Mesenchymal stem cell of Wharton's jelly (primary cell): ENCODE data around the gene SOCS7.

- CAGE, long polyA plus RNA = no peak
Observed at GRCh38 chr17:35799966-35800419, 4.6 kb upstream of the MMP28 start.

GRCh38 chr17:36105610-36106282 lies 2.1 kb downstream of the CCL4 start:
- CAGE, long polyA plus RNA = no peak

DNA sequence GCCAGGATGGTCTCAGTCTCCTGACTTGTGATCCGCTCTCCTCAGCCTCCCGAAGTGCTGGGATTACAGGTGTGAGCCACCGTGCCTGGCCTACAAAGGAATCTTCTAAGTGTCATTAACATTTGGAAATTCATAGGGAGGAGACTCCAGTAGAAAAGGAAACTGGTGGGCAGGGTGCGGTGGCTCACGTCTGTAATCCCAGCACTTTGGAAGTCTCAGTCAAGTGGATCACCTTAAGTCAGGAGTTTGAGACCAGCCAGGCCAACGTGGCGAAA lies 22.8 kb upstream of the DHRS11 start:
- CAGE, long polyA plus RNA = no peak

DNA sequence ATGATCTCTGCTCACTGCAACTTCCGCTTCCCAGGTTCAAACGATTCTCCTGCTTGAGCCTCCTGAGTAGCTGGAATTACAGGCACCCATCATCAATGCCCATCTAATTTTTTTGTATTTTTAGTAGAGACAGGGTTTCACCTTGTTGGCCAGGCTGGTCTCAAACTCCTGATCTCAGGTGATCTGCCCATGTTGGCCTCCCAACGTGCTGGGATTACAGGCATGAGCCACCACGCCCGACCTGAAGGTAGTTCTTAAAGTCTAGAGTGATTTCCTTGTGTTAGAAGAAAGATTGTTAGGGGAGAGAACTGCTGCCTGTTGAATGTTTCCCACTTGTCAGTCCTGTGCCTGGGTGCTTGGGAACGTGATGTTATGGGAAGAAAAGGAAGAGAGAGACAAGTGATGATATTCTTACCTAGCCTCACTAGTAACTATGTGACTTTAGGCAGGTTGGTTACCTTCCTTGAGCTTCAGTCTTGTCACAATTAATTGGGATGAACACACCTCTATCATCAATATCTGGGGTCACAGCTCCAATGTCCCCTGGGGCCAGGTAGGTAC lies 3.9 kb downstream of the DHRS11 start:
- CAGE, long polyA plus RNA = no peak

GRCh38 chr17:37066010-37066490 lies 117.3 kb downstream of the AATF start:
- CAGE, long polyA plus RNA = no peak

DNA sequence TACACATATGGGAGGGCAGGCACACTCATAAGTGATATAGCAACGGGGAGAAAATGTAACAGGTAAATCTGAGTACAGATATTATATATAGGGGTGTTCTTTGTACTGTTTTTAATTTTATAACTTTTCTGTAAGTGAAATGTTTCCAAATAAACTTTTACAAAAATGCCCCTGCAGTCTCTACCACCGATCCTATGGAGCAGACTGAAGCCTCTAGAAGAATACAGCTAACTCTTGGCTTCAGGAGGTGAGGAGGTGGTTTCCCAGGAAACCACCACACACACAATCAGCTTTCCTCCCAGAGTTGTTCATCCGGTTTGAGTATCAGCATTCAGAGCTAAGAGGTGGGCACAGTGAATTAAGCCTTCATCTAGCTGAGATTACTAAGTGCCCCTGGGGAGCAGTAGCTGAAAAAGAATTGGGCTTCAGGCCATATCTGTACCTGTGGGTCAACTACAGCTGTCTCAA lies 139.6 kb downstream of the AATF start:
- CAGE, long polyA plus RNA = no peak

- CAGE, long polyA plus RNA = no peak
Observed at GRCh38 chr17:37299351-37300225, 76.2 kb upstream of the C17orf78 start.

DNA sequence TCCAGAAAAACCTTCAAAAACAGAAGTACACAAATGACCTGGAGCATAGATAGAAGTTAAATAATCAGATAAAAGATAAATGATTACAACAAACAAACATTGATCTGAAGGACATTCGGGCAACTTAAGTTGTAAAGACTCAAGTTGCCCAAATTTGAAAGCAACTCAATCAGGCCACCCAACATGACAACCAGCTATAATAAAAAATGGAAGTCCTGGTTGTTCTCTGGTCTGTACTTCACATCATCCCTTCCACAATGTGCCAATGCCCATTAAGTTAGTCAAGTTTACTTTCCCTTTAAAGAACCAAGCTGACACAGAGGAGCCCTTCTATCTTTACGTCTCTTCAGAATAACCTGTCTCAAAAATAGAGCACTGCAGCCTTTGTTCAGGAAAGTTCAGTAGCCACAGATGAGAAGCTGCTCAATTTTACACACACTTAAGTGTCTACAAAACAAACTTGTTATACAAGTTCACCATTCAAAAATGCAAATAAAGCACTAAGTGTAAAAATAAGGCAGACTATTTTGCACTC lies 75.1 kb upstream of the C17orf78 start:
- CAGE, long polyA plus RNA = no peak

DNA sequence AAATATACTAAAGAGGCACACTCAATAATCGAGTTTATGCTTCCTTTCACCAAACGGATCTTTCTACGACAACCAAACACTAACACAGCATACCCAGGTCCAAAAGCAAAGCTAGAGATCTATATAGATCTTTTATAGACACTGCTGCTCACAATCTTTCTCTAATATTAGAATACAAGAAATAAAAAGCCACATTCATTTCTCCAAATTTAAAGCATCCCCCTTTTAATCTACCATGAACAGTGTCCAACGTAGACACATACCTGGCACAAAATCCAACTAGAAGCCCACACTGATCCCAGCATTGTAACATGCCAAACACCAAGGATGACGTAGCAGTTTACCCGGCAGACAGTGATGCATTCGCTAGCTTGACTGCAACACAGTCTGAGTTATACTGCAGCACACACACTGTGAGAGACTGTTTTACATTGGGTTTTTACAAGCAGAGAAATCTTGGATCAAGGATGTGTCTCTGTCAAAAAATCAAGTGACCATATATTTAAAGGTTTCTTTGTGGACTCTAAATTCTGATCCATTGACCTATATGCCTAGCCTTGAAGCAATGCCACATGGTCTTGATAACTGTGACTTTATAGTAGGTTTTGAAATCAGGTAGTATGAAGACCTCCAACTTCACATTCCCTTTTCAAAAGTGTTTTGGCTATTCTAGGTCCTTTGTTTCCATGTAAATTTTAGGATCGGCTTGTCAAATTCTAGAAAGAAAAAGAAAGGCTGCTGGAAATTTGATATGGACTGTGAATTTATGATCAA lies 74.5 kb upstream of the C17orf78 start:
- CAGE, long polyA plus RNA = no peak

DNA sequence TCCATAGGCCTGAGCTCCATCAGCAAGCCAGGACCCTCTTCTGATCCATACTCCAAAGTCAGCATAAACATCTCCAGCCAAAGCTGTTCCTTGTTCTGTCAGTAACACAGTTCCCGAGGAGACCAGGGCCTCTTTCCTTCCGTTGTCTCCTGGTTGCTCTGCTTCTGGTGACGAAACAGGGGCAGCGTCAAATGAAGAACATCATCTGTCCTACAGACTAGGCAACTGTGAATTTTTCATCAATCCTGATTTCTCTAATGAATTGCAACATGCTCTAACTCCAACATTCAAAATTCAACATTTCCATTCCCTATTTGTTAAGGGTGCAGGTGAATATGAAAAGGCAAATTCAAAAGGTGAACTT lies 83.9 kb upstream of the HNF1B start:
- CAGE, long polyA plus RNA = no peak

DNA sequence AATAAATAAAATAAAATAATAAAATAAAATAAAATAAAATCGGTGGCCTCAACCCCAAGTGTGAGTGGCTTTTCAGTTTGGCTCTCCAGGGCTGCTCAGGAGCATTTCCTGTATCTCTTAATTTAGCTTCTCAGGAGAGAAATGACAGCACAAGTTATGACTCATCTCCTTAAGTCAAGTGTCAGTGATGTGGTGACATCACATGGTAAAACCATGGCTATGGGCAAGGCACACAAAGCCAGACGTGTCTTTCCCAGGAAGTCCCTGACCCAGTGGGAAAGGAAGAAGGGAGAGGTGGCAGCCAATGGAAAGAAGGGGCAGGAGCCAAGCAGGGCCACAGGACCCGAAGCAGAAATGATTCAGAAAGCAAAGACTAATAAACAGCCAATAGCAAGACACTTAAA lies 75.1 kb upstream of the TBC1D3K start:
- CAGE, long polyA plus RNA = no peak

DNA sequence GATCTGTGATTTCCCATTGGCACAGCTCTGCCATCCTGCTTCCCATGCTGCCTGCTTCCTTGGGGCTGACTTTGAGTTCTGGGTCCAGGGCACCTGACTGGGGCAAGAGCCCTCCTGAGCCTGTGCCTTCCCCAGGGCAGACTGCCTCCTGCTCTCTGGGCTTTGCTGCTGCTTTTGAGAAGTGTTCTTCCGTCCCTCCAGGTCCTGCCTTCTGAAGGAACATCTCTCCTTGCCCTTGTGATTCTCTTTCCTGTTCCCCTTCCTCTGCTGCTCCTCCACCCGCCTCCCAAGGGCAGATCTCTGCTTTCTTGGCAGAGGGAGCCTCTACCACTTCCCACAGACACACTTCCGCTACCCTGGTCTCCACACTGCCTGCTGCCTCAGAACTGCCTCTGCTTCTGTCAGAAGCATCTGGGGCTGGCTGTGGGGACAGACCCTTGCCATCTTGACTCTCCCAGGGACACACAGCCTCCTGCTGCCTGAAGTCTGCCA lies 16.8 kb downstream of the GPR179 start:
- CAGE, long polyA plus RNA = no peak

- CAGE, long polyA plus RNA = no peak
Observed at GRCh38 chr17:38351348-38352559, at the start of gene SOCS7. SOCS7 (plus strand) TSS chr17:38351844.

DNA sequence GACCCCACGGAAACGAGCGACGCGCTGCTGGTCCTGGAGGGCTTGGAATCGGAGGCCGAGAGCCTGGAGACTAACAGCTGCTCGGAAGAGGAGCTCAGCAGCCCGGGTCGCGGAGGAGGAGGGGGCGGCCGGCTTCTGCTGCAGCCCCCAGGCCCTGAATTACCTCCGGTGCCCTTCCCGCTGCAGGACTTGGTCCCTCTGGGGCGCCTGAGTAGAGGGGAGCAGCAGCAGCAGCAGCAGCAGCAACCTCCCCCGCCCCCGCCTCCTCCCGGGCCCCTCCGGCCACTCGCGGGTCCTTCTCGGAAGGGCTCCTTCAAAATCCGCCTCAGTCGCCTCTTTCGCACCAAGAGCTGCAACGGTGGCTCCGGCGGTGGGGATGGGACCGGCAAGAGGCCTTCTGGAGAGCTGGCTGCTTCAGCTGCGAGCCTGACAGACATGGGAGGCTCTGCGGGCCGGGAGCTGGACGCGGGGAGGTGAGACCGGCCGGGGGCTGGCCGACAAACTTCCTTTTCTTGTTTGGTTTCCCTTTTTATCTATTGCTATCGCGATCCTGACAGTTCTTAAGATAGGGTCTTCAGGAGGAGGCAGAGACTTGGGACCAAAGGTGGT lies 1.0 kb downstream of the SOCS7 start:
- CAGE, long polyA plus RNA = no peak

DNA sequence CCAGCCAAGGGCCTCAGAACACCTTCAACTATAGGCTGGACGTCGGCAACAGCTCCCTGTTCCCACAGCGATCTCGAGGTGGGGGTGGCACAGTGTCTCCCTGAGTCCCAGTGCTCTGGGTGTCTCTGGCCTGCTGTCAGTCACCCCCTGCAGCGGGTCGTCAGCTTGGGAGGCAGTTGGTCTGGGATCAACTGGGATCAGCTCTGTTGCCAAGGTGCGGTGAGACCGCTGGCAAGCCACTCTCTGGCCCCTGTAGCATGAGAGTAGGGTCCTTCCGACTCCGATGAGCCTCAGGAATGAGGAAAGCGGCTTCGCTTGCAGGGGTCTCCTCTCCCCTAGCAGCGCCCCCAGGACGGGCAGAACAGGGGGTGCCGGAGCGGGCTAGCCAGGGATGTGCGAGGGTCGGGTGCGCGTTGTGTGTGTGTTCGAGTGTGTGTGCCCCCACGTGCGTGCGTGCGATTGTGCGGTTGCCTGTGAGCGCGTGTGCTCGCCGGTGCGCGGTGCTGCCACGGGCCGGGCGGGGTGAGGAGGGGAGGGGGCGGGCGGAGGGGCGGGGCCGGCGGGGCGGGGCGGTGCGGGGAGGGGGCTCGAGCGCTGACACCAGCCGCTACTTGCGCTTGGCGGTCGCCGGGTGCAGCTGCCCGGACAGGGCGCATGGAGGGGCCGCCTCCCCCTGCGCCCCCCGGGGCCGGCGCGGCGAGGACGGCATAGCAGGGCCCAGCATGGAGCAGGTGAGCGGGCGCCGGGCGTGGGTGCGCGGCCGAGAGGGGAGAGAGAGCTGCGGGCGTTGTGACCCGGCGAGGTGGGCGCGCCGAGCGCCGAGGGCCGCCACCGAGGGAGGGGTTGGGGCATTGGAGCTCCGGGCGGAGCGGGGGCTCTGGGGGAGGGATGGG lies 9.3 kb upstream of the ARHGAP23 start:
- CAGE, long polyA plus RNA = no peak

- CAGE, long polyA plus RNA = no peak
Observed at GRCh38 chr17:38450694-38451585, 22.7 kb downstream of the ARHGAP23 start.

DNA sequence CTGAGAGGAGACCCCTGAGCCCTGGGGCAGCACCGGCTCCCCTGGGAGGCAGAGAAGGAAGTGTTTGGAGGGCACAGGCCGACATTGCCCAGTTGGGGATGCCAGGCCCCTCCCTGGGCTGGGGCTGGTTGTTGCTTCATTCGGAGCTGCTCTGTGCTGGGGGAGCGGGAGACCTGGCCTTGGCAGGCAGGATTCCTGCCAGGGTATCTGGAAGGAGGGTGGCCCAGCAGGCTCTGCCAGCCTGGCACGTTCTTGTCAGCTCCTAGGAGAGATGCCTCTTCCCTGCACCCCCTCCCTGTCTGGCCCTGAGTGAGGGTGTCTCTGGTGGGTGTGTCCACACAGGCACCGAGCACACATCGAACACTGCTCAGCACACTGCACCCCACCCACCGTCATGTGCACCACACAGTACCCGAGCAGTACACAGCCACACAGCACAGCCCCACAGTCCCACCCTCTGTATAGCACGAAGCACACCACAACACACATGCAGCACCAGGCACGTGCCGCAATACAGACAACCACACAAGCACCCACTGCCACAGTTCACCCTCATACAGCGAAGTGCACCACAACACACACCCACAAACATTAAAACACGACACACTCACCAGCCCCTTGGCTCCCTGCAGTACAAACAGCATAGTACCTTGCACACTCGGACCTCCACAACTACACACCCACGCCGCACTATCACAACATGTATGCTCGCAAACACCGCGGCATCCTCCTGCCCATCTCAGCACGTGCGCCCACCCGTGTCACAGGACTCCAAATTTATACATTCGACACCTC lies 35.3 kb downstream of the ARHGAP23 start:
- CAGE, long polyA plus RNA = no peak

- CAGE, long polyA plus RNA = no peak
Observed at GRCh38 chr17:38482407-38482895, 54.2 kb downstream of the ARHGAP23 start.

DNA sequence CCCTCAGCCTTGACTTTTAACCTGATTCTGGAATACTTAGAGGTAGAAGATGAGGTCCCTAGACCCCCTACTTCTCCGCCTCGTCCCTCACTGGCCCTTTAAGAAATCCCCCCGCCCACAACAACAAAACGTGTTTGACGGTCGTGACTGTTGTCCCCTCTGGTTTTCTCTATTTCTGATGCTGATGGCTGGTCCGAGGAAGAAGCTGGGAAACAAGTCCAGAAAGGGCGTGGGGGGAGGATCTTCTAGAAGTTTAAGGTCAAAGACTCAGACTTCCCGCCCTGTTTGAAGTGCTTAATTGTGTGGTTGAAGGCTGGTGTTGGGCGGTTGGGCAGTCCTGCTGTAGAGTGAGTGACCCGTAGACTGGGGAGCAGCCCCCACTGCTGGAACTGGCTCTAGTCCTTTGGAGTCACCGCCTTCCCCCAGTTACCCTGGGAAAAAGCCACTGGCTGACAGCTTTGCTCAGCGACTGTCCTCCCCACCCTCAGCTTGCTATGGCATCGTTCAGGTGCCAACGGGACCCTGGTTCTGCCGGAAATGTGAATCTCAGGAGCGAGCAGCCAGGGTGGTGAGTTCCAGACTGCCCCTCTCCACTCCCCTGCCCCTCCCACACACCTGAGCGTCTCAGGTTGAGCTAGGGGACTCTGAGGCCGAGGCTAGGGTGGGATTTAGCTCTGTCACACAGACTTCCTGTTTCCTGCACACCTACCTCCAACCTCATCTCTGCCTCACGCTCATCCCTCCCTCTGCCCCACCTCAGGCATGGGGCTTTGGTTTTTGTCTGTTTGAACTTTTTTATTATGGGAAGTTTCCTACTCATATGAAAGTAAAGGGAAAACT lies 1.6 kb downstream of the MLLT6 start:
- CAGE, long polyA plus RNA = no peak

- CAGE, long polyA plus RNA = no peak
Observed at GRCh38 chr17:38742460-38743149, 5.5 kb downstream of the PCGF2 start.